M059J (cell line): ENCODE results near the gene KPNA1.

GRCh38 chr3:120646563-120647331, 35.3 kb downstream of the HGD start:
- RAMPAGE, long total RNA, result no peak

DNA sequence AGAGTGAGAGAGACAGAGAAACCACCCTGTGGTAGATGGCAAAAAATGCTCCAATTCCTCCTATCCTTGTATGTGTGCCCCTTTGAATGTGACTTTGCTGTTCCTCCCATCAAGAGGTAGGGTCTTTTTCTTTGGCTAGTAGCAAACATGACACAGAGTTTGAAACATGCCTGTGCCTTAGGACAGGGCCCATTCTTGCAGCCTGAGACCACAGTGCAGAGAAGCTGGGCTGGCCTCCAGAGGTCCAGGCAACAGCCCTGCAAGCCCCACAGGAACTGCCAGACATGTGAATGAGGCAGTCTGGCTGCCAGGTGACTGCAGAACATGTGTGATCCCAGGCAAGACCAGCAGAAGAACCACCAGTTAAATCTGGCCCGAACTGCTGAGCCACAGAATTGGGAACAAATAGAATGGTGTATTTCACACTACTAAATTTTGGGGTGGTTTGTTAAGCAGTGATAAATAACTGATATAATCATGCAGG, 1.2 kb upstream of the HGD start:
- RAMPAGE, long total RNA, result no peak

DNA sequence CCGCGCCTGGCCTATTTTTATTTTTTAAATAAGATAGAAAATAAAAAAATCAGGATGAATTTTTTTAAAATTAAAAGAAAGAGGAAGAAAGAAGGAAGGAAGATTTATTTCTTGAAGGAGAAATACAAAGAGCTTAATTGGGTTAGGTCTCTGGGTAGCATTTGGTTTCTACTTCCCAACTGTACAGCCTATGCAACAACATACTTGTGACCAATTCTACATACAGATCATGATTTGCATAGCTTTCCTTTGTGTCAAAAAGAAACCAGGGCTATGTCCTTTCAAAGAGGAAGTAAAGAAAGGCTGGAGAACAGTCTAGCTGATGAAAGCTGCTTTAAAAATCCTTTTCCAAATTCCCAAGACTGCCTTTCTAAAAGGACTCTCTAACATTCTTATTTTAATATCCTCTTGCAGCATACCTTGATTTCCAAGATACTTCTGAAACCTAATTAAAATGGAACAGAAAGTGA, 6.1 kb upstream of the HGD start:
- RAMPAGE, long total RNA, result no peak

DNA sequence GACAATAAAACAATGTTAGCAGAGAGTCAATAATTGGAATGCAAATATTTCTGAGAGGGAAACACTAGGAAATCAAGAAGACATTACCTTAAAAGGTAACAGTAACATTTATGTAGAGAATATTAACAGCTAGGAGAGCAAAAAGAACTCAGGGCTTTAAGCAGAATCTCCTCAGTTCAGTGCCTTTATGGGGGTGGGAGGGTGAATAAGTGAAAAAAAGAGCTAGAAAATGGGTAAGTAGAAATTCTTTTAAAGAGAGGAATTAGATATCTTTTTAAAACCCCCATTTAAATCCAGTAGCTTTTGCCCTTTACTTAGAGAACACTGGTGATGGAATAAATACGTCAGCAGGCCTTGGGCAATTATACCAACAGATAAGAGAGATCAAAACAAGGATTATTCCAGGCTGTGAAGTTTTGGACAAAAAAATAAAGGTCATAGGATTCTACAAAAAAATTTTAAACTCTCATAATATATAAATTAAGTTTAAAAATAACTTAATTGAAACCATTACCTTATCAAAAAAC, 11.7 kb upstream of the HGD start:
- RAMPAGE, long total RNA, result no peak

DNA sequence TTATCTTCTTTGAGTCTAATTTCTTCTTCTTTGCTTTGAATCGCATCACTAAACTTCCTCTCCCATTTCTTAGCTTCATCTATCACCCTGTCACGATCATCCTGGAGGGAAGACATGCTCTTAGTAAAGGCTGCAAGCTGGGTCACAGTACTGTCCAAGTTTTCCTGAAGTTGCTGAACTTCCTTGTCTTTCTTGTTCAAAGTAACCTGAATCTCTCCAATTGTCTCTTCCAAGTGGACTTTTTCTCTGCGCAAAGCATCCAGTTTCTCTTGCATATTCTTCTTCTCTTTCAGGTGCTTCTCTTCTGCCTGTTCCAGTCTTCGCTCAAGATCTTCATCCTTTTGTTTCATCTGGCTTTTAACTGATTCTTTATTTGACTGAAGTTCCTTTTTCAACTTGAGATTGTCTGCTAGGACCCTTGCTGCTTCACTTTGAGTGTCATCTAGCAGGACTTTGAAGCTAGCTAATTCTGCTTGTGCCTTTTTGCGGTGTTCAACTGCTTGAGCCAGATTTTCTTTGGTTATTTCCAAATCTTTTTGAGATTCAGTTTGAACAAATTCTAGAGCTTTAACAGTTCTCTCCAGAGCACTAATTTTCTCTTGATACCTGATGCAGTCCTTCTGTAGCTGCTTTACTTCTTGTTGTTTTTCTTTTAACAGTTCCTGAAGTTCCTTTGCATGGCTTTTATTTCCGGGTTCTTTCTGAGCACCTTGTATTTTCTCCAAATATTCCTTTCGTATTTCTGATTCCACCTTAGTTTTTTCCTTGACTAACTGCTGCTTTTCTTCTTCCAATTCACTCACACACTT, 33.3 kb upstream of the HCLS1 start:
- RAMPAGE, long total RNA, result no peak

DNA sequence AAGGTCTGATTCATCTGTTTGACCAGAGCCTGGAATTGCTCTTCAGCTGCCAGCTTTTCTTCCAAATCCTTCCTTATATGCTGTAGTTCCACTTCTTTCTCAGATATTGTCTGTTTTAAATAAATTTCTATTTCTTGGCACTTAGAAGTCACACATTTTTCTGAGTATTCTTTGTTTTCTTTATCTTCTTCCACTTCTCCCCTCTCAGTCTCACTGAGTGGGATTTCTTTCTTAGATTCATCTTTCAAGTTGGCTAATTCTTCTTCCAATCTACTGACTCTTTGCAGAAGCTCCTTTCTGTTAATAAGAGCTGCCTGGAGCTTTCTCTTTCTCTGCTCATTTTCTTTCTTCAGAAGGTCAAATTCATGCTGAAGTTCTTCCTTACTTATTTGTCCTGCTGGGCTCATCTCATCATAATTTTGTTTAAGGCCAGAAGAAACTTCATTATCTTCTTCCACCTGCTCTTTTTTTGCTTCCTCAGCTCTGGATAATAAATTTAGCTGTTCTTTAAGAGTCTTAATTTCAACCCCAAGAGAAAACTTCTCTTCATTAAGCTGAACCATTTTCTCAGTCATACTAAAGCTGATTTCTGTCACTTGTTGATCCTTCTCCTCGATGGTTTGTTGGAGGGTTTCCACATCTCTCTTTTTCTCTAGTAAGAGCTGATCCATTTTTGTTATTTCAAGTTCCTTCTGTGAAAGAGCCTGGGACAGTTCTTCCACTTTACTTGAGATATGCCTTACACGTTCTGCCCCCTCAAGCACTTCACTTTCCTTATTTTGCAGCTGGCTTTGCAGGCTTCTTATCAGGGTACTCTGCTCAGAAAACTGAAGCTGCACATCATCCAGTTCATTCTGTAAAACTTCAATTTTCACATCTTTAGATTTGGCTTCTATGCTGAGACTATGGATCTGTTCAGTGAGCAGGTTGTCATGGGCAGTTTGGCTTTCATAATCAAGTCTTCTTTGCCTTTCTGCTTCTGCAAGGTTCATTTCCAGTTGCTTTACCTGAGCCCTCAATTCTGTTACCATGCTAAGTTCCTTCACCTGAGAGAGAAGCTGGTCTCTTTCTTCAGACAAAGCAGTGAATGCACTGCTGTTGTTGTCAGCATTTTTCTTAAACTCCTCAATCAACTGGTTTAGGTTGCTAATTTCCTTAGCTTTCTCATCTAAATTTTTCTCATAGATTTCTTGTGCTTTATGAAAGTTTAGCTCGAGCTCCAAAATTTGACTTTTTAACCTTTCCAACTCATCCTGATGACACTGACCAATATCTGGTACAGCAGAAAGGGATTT, 37.0 kb upstream of the HCLS1 start:
- RAMPAGE, long total RNA, result no peak

- RAMPAGE, long total RNA, result no peak
Observed at GRCh38 chr3:122414825-122415930, 684 bp downstream of the WDR5B start.

DNA sequence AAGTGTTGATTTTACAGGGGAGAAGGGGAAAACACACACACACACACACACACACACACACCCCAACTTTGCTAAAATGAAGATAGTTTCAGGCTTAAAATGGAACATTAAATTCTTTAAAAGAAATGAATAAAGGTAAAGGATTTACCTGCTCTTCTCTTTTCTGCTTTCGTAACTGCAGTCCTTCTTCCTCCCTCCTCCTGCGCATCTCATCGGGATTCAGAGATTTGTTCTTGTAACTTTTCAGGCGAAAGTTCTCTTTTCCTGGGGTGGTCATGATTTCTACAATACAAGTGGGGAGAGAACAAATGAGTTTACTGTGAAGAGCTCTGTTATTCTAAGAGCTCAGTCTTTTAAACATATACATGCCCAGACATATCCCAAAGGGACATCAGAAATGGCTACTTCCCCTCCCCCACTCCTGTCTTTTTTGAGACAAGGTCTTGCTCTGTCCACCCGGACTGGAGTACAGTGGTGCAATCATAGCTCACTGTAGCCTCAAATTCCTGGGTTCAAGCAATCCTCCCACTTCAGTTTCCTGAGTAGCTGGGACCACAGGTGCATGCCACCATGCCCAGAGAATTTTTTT, 18.4 kb downstream of the KPNA1 start:
- RAMPAGE, long total RNA, result no peak

GRCh38 chr3:122514309-122515370, at the start of gene KPNA1:
KPNA1 (minus strand) TSS chr3:122514939.
- RAMPAGE, long total RNA, result start-site peak on the minus strand at chr3:122514909-122514937, 96 and 25 reads in 2 replicates

DNA sequence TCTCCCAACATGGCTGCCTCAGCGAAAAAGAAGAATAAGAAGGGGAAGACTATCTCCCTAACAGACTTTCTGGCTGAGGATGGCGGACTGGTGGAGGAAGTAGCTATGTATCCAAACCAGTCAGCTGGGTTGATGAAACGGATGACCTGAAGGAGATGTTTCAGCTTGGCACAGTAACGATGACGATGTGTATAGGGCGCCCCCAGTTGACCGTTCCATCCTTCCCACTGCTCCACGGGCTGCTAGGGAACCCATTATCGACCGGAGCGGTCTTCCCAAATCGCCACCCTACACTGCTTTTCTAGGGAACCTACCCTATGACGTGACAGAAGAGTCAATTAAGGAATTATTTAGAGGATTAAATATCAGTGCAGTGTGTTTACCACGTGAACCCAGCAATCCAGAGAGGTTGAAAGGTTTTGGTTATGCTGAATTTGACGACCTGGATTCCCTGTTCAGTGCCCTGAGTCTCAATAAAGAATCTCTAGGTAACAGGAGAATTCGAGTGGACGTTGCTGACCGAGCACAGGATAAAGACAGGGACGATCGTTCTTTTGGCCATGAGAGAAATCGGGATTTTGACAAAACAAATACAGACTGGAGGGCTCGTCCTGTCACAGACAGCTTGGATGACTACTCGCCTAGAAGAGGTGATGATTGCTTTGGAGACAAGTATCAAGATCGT, 19.9 kb upstream of the PARP14 start:
- RAMPAGE, long total RNA, result no peak

- RAMPAGE, long total RNA, result no peak
Observed at GRCh38 chr3:122688600-122689068, 8.0 kb downstream of the PARP14 start.

DNA sequence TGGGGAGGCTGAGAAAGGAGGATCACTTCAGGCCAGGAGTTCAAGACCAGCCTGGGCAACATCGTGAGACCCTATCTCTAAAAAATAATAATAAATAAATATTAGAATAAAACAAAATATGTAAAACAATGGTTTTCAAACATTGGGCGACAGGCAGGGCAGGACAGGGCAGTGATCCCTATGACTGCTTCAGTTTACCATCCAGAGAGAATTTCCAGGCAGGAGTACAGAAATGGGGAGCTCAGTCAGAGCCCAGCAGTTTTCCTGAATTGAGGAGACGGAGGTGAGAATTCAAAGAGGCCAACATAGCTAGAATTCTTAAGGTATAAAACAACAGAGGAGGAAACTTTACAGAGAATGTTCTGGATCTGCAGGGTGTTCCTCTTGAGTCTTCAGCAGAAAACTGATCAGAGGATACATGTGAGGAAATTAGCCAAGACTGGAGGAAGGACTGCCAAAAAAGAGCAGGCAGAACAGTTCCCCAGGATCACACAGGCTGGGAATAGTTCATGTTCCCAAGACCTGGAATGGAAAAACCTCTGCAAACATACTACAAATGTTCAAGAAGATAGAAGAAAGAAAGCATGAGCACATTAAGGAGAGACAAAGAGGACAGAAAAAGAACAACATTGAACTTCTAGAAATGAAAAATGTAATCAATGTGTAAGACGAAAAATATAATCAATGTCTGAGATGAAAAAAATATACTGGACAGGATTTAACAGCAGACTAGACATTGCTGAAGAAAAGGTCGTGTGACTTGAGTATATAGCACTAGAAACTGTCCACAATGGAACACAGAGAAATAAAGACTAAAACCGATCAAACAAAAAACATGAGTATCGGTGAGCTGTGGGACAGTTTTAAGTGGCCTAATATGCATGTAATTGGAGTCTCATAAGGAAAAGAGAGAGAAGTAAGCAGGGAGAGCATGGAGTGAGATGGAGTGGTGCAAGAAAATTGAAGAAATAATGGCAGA, 7.5 kb downstream of the SLC49A4 start:
- RAMPAGE, long total RNA, result no peak

DNA sequence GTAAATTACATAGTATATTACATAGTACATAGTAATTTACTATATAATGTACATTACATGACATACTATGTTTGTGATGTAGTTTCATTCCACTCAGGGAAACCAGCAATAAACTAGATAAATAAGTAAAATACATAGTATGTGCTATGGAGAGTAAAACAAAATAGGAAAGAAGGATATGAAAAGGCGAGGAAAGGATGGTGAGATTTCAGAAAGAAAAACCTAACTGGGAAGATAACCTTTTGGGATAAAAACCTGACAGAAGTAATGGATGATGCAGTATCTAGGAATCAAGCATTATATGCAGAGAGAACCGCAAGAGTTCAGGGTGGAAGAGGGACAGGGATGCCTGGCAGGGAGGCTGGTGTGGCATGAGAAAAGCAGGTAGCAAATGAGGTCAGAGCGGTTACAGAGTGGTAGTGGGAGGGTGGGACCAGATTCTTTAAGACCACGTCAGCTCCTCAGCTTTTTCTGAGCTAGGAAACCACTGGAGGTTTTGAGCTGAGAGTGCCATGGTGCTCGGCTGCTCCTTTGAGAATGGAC, 13.4 kb downstream of the SLC49A4 start:
- RAMPAGE, long total RNA, result no peak

- RAMPAGE, long total RNA, result no peak
Observed at GRCh38 chr3:123138748-123139589, 62.8 kb upstream of the SEC22A start.

DNA sequence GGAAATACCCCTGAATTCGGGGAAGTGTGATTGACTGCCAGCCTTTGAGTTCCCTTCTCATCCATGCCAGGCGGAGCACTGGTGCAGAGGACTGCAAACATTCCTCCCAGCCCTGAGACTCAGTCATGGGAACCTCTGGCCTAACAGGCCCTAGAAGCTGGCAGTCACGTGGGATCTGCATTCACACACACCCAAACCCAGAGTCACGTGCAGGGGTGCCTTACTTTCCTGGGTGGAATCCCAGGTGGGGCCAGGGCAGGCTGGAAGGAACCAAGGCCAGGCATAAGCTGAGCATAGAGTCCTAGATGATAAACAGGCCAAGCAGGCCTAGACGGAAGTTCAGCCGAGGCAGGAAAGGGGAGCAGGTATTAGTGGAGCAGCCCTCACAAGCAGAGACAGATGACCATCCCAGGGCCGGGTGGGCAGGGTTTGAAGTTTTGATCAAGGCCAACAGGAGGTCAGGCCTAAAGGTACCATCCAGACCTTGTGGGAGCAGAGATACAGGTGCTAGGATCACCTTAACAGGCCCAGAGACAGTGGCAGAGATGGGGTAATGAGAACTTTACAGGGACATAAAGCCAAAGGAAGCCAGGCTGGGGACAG, 46.0 kb upstream of the SEC22A start:
- RAMPAGE, long total RNA, result no peak

- RAMPAGE, long total RNA, result no peak
Observed at GRCh38 chr3:123210277-123211556, 9.0 kb downstream of the SEC22A start.

DNA sequence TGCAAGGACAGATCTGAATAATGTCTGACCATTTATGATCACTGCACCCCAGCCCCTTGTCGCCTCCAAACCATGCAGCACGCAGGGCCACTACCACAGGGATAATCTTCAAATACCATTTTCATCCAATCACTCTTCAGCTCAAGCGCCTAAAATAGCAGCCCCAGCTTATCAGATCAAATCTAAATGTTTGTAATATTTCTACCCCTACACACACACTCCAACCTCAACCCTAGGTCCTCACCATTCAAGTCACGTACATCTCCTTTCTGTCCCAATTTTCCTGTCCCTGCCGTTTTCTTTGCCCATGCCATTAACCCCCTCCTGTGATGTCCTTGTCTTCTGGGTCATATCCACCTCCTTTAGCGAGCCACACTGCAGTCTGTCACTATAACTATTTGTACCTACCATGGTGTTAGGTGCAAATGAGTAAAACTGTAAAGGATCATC, 50.4 kb downstream of the ADCY5 start:
- RAMPAGE, long total RNA, result no peak

DNA sequence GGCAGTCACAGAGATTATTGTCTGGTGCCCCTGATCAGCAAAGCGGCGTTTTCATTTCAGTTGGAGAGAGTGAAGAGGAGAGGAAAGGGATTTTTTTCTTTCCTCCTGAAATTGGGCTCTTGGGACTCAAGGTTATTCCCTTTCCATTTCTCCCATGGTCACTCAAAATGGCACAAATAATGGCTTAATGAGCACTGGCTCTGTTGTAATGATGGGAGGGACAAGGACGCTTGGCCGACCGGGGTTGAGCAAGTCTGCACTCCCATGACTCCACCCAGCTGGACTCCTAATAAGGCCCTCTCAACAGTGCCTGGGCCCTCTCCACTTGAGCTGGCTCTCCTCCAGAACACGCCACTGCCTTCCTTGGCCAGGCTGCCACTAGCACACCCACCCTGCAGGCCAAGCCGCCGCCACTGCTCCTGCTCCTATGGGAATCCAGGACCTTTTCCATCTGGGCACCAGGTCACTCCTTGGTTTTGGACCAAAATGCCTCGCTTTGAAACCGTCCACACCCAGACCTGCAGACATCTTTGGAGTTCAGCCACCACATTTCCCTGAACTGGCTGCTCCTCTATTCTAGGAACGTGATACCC, 42.3 kb downstream of the ADCY5 start:
- RAMPAGE, long total RNA, result no peak

- RAMPAGE, long total RNA, result no peak
Observed at GRCh38 chr3:123445823-123446420, 3.0 kb downstream of the ADCY5 start.

DNA sequence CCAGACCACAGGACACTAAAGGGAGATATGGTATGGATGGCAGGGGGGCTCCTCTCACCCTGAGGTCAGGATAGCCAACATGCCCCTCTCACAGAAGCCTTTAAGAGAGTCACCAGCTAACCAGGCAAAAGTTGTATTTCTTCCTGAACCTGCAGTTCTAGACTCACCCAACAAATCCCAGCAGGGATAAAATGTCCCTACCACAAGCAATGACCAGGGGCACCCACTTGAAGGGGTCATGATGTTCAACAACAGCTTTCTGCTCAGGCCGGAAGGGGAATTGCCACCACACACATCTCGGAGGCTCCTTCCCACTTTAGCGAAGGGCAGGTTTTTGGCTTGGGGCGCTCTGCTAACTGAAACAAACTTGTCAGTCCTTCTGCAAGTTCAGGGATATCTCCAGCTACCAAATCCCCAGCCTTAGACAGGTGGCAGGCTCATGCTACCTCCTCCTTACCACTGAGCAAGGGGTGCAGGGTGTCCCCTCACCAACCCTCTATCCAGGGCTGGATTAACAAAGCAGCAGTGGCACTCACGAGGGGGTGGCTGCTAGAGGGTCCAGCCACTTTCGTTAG, 2.3 kb downstream of the ADCY5 start:
- RAMPAGE, long total RNA, result no peak